A375 (cell line): ENCODE data around the genes ELFN2 and GALR3.

GRCh38 chr22:37427181-37427772 is at the start of gene ELFN2:
TSS of gene ELFN2 (minus strand) at chr22:37427479.
- RAMPAGE, long total RNA, result no peak

GRCh38 chr22:37538580-37539324 is 19.5 kb upstream of the CARD10 start:
- RAMPAGE, long total RNA, result no peak

- RAMPAGE, long total RNA, result no peak
These were observed 18.4 kb upstream of the CDC42EP1 start for GRCh38 chr22:37541672-37542396.

GRCh38 chr22:37544090-37544484 is 16.2 kb upstream of the CDC42EP1 start:
- RAMPAGE, long total RNA, result no peak

GRCh38 chr22:37571128-37571504 is 8.8 kb downstream of the LGALS2 start:
- RAMPAGE, long total RNA, result no peak

DNA sequence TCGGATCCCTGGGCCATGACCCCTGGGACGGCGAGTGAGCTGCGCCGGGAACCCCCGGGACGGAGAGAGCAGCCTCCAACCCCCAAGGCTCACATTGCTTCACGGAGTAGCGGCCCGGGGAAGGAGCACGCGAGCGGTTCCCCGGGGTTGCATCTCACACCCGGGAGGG is 371 bp downstream of the GGA1 start:
- RAMPAGE, long total RNA, result no peak

GRCh38 chr22:37621308-37621883 is 12.8 kb downstream of the GGA1 start:
- RAMPAGE, long total RNA, result no peak

DNA sequence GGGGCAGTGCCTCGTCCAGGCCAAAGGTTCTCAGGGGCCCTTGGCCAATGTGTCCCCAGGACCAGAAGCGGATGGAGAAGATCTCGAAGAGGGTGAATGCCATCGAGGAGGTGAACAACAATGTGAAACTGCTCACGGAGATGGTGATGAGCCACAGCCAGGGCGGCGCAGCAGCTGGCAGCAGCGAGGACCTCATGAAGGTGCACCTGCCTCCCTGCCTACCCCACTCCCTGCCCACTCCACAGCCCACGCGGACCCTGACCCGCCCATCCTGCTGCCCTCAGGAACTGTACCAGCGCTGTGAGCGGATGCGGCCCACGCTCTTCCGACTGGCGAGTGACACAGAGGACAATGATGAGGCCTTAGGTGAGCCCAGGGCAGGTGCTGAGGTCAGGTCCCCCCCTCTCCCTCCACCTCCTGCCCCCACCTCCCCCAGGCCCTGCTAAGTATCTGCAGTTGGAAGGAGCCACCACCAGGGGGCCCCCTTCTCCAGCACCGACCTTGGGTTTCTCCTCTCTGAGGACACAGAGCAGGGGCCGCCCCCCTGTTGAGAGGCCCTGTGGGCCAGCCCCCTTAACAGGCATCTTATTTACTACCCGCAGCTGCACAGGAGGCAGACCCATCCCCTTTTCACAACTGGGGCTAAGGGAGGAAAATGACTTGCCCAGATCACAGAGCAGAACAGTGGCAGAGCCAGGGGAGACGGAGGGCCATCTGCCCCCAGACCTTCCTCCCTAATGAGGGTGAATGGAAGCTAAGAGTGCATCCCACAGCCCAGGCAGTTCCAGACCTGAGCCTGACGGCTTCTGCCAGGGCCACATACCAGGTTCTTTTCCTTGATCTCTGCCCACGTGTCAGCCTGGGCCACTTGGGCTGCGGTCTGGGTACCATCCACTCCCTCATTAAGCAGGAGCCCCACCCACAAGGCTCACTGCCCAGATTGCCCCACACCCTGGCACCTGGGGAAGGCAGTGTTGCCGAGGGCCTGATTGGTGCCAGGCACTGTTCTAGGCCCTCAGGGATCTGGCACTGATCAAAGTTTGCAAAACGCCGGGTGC is 15.0 kb downstream of the GGA1 start:
- RAMPAGE, long total RNA, result no peak

DNA sequence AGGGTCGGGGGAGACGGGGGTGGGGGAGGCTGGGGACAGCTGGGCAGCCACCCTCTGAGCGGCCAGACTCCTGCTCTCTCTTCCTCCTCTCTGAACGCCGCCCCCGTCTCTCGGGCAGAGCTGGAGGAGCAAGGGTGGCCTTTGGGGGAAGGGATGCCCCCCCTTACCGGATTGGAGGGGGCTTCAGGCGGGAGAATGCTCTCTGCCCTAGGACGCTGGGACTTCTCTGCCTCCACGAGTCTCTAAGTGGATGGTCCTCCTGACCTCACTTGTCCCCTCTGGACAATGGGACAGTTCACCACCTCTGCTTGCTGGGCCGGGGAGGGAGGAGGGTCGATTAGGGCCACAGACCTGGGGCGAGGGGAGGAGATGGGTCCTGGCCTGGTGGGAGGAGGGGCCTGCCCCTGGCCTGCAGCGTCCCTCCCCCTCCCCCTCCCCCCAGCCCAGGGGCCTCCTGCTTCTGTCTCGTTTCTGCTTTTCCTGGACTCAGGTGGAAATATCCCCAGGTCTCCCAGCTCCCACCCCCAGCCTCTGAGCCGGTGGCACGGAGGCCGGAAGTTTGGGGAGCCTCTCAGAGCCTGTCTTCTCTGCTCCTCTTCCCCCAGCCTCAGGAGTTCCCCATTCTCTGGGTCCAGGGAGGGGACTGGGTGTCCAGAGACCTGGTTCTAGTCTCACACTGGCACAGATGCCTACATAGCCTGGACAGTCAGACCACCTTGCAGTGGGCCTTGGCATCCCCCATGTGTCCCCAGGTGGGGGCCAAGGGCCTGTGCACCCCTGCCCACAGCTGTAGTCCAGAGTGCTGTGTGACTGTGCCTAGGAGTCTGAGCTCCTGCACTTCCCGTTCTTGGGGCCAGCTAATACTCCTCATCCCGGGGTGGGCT is 679 bp downstream of the SH3BP1 start:
- RAMPAGE, long total RNA, result no peak

DNA sequence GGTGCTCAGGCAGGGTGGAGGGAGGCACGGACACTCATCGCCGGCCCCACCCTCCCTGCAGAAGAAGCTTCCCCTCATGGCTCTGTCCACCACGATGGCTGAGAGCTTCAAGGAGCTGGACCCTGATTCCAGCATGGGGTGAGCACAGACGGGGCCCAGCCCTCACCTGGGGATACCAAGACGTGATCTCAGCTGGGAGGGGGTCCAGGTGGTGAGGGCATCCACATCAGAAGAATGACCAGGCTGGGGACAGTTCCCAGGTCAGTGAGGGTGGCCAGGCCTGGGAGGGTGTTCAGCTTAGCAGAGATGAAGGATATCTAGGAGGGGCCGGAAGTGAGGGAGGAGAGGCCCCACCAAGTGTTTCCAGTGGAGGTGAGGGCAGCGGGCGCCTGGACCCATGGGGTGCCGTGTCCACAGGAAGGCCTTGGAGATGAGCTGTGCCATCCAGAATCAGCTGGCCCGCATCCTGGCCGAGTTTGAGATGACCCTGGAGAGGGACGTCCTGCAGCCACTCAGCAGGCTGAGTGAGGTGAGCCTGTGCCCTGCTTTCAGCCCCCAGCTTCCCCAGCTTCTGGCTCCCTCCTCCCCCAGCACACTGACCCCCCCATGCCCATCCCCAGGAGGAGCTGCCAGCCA is 3.1 kb downstream of the SH3BP1 start:
- RAMPAGE, long total RNA, result no peak

- RAMPAGE, long total RNA, result no peak
These were observed 42.4 kb downstream of the TRIOBP start for GRCh38 chr22:37739035-37739909.

GRCh38 chr22:37742448-37742881 is 45.6 kb downstream of the TRIOBP start:
- RAMPAGE, long total RNA, result no peak

GRCh38 chr22:37746200-37746723 is 49.4 kb downstream of the TRIOBP start:
- RAMPAGE, long total RNA, result no peak

- RAMPAGE, long total RNA, result no peak
These were observed 53.8 kb downstream of the TRIOBP start for GRCh38 chr22:37750624-37751139.

- RAMPAGE, long total RNA, result no peak
These were observed 53.9 kb upstream of the H1-0 start for GRCh38 chr22:37751140-37751490.

GRCh38 chr22:37752265-37753187 is 52.5 kb upstream of the H1-0 start:
- RAMPAGE, long total RNA, result no peak

DNA sequence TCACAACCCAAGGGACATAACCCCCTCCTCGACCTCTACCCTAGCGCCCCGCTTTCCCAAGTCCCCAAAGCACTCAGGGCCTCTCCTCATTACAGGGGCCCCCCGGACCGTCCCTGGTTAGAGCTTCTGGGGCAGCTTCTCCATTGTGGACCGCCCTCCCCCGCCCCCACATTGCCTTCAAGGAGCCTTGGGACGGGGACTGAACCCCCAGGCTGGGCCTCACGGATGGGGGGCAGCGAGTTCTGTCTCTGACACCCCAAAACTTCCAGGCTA is 982 bp upstream of the H1-0 start:
- RAMPAGE, long total RNA, result no peak

GRCh38 chr22:37806063-37806800 is 1.2 kb downstream of the H1-0 start:
- RAMPAGE, long total RNA, result no peak

DNA sequence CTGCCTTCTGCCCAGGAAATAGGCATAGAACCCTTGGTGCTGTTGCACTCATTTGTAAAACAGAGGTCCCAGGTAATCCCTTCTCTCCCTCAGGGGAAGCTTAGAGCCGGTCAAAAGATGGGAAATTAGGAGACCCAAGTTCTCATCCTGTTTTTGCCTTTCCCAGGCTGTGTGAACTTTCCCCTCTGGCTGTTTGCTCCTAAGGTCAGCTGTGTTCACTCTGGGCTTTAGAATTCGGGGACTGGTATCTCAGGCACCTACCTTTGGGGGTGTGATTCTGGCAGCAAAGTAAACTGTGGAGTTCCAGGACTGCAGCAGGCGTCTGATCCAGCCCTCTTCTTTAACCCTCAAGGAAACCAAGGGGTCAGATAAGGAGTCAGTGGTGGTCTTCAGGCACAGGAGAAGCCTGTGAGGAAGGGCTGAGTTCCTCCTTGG is 1.4 kb downstream of the GCAT start:
- RAMPAGE, long total RNA, result no peak

DNA sequence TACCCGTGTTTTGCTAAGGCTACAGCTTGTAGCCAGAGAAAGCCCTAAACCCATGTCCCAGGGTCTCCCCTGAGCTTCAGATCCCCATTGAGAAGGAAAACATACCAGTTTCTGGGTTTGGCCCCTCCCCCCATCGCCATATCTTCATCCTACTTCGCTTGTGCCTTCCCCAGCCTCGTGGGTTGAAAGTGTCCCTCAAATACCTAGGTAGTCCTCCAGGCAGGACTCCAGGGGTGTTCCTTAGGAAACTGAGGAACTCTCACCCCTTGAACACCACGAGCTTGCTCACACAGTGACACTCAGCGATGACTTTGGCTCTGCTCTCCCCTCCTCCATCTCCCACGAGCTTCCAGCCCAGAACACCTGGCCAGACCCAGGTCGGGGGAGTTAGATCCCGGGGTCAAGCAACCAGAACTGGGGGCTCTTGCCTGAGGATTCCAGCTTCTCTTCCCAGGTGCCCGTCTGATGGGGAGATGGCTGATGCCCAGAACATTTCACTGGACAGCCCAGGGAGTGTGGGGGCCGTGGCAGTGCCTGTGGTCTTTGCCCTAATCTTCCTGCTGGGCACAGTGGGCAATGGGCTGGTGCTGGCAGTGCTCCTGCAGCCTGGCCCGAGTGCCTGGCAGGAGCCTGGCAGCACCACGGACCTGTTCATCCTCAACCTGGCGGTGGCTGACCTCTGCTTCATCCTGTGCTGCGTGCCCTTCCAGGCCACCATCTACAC is at the start of gene GALR3:
GALR3 (plus strand) TSS at position 449 of the 724 bp plus-strand sequence.
- RAMPAGE, long total RNA, result no peak